Measurements from ENCODE around the genes DUS4L and DNAJB9.

DNA sequence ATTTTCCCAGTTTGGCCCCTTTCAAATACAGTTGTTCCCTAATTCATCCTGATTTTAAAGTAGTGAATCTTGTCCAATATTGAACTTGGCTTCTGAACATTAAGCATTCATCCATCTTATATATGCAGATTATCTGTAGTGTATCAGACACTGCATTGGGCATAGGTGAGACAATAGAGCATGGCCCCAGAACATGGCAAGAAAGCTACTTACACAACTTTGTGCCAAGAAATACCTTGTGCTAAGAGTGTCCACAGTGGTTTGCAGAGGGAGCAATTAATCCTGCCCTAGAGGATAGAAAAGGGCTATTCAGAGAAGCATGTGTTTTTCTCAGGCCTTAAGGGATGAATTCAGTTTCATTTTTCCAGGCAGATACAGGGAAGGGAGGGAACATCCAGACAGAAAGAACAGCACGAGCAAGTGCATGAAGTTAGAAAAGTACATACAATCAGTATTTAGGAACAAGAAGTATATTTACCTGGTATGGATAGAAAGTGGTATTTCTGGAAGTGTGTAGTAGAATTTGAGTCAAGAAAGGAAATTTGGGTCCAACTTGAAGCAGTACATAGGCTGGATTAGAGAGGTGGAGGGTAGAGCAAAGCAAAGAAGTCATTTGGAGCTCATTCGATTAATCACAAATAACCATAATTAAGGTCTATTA is 27.5 kb downstream of the PIK3CG start:
- RAMPAGE, long total RNA, result no peak
- RRBS, result no CpG with 5 or more reads among the region's 2 CpGs
PRO-cap:
- standard, result no peak
- CoPRO, capped RNA only, 2 experiments, result no peak in any of the 2 experiments
- CoPRO, capped and uncapped RNA, 2 experiments, result no peak in any of the 2 experiments
- CoPRO, uncapped RNA only, 2 experiments, result peak in 1 of 2 experiments; most common plus-strand start position 102 of the sequence (in 1); most common minus-strand start position 120 of the sequence (in 1)
CAGE:
- cytosol, long polyA plus RNA, result no peak
- long polyA plus RNA, result no peak
- nucleolus, long total RNA, result no peak
- nucleus, long polyA plus RNA, result no peak

GRCh38 chr7:107064295-107064764 is 19.8 kb downstream of the PRKAR2B start:
- RAMPAGE, long total RNA, result no peak
- RRBS, result no CpG with 5 or more reads among the region's 7 CpGs
PRO-cap:
- standard, result no peak
- CoPRO, capped RNA only, 2 experiments, result no peak in any of the 2 experiments
- CoPRO, capped and uncapped RNA, 2 experiments, result no peak in any of the 2 experiments
- CoPRO, uncapped RNA only, 2 experiments, result no peak in any of the 2 experiments
CAGE:
- cytosol, long polyA plus RNA, result no peak
- long polyA plus RNA, result no peak
- nucleolus, long total RNA, result no peak
- nucleus, long polyA plus RNA, result no peak

GRCh38 chr7:107193213-107194158 is 24.7 kb downstream of the HBP1 start:
- RAMPAGE, long total RNA, result no peak
- RRBS, result no CpG with 5 or more reads among the region's 2 CpGs
PRO-cap:
- standard, result no peak
- CoPRO, capped RNA only, 2 experiments, result no peak in any of the 2 experiments
- CoPRO, capped and uncapped RNA, 2 experiments, result no peak in any of the 2 experiments
- CoPRO, uncapped RNA only, 2 experiments, result peak in 2 of 2 experiments; most common plus-strand start chr7:107193723 (in 1); most common minus-strand start chr7:107193326 (in 1)
CAGE:
- cytosol, long polyA plus RNA, result no peak
- long polyA plus RNA, result no peak
- nucleolus, long total RNA, result no peak
- nucleus, long polyA plus RNA, result no peak

DNA sequence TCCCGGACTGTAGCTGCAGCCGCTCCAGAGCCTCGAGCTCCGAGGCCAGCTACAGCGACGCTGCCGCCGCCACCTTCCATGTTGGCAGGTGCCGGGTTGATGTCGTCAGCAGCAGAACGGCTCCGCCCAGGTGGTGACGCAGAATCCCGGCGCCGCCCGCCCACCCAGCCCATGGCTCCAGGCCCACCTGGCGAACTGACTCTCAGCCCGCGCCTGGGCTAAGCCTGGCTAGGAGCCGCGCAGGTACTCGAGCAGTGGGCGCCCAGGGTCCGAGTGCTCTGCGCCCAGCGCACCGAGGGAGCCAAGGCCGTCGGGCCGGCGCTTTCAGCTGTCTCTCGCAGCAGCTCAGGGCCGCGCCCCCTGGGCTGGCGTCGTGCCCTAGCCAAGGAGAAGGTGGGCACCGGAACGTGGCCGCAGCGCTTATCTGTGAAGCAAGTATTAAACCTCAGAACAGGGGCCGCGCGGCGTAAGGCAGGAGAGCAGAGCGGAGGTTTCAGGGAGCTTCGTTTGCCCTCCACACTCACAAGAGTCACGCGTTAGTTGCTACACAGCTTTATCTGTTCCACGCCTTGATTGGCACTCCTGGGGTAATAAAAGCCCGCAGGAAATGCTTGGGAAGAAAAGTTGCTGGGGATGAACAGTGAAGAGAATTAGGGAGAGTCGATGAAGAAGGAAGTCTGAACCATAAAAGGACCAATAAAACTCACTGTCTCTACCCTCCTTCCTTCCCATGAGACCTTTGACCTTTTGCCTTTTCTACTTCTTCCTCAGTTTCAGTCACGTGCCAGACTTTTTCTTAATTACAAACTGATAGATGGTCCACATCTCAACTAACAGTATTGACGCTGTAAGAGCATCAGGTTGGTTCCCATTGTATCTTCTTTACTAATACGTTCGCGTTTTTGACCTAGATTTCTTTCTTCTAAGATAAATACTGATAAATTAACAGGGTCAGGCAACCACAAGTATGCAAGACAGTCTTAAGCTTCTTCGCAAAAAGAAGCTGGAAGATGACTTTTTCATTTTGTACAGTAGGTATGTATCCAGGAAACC is at the start of gene DUS4L:
Gene DUS4L (plus strand): TSS at position 155 of the 1,053 bp plus-strand sequence.
- RAMPAGE, long total RNA, result start-site peak on the minus strand centred at position 94 of the sequence, 28 bp wide, 1,396 and 1,294 reads in 2 replicates; start-site peak on the plus strand centred at position 181 of the sequence, 49 bp wide, 362 and 143 reads in 2 replicates
- RRBS, result 3% methylated on average over 18 of the region's 58 CpGs
PRO-cap:
- standard, result bidirectional peak, plus-strand start at position 205 of the sequence, minus-strand start at position 80 of the sequence; unidirectional peak, plus-strand start at position 448 of the sequence; bidirectional peak, plus-strand start at position 620 of the sequence, minus-strand start at position 530 of the sequence
- CoPRO, capped RNA only, 2 experiments, result peak in 2 of 2 experiments; most common plus-strand start position 172 of the sequence (in 2); most common minus-strand start position 101 of the sequence (in 2)
- CoPRO, capped and uncapped RNA, 2 experiments, result peak in 2 of 2 experiments; most common plus-strand start position 172 of the sequence (in 2); most common minus-strand start position 73 of the sequence (in 2)
- CoPRO, uncapped RNA only, 2 experiments, result peak in 2 of 2 experiments; most common plus-strand start position 191 of the sequence (in 2); most common minus-strand start position 70 of the sequence (in 2)
CAGE:
- cytosol, long polyA plus RNA, result start-site peak on the minus strand centred at position 567 of the sequence, 91 bp wide, 11 and 6 reads in 2 replicates; start-site peak on the minus strand centred at position 704 of the sequence, 71 bp wide, 33 and 19 reads in 2 replicates
- long polyA plus RNA, result start-site peak on the minus strand centred at position 81 of the sequence, 6 bp wide, 41 and 69 reads in 2 replicates; start-site peak on the plus strand centred at position 165 of the sequence, 81 bp wide, 105 and 199 reads in 2 replicates; start-site peak on the minus strand centred at position 692 of the sequence, 100 bp wide, 24 and 21 reads in 2 replicates
- nucleolus, long total RNA, result no peak
- nucleus, long polyA plus RNA, result start-site peak on the minus strand centred at position 84 of the sequence, 13 bp wide, 116 and 60 reads in 2 replicates; start-site peak on the plus strand centred at position 171 of the sequence, 21 bp wide, 187 and 261 reads in 2 replicates; start-site peak on the minus strand centred at position 692 of the sequence, 100 bp wide, 46 and 32 reads in 2 replicates

DNA sequence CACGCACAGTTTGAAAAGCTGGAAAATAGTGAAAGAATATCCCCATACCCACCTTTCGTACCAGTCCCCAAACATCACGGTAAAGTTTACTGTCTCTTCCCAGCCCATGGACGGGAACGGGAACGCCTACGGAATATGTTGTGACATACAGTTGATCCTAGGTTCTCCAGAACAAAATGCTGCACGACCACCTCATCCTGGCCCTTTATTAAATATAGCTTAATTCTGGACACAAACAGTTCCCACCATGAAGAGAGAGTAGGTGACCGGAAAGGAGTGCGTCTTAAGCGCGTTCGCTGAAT is 462 bp upstream of the BCAP29 start:
- RAMPAGE, long total RNA, result no peak
- RRBS, result 2% methylated on average over 5 of the region's 13 CpGs
PRO-cap:
- standard, result no peak
- CoPRO, capped RNA only, 2 experiments, result no peak in any of the 2 experiments
- CoPRO, capped and uncapped RNA, 2 experiments, result no peak in any of the 2 experiments
- CoPRO, uncapped RNA only, 2 experiments, result peak in 1 of 2 experiments; most common plus-strand start position 129 of the sequence (in 1)
CAGE:
- cytosol, long polyA plus RNA, result no peak
- long polyA plus RNA, result no peak
- nucleolus, long total RNA, result no peak
- nucleus, long polyA plus RNA, result no peak

- RAMPAGE, long total RNA, result no peak
- RRBS, result no CpG with 5 or more reads among the region's 2 CpGs
PRO-cap:
- standard, result no peak
- CoPRO, capped RNA only, 2 experiments, result no peak in any of the 2 experiments
- CoPRO, capped and uncapped RNA, 2 experiments, result no peak in any of the 2 experiments
- CoPRO, uncapped RNA only, 2 experiments, result no peak in any of the 2 experiments
CAGE:
- cytosol, long polyA plus RNA, result no peak
- long polyA plus RNA, result no peak
- nucleolus, long total RNA, result no peak
- nucleus, long polyA plus RNA, result no peak
Measured at GRCh38 chr7:107685304-107685547, 24.6 kb downstream of the SLC26A4 start.

DNA sequence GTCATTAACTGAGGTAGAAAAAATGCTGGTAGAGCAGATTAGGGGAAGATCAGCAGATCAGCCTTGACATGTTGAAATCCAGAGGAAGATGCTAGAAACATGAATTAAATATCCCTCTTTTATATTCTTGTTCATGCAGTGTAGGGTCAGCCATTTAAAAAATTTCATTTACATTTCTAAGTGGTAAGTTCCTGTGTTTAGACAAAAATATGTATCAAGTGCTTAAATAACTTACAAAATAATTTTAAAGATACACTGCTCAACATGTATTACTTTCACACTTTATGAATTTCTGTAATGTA is 19.6 kb downstream of the CBLL1 start:
- RAMPAGE, long total RNA, result no peak
PRO-cap:
- standard, result unidirectional peak, plus-strand start at position 128 of the sequence
- CoPRO, capped RNA only, 2 experiments, result no peak in any of the 2 experiments
- CoPRO, capped and uncapped RNA, 2 experiments, result no peak in any of the 2 experiments
- CoPRO, uncapped RNA only, 2 experiments, result peak in 1 of 2 experiments; most common plus-strand start position 247 of the sequence (in 1)
CAGE:
- cytosol, long polyA plus RNA, result no peak
- long polyA plus RNA, result no peak
- nucleolus, long total RNA, result no peak
- nucleus, long polyA plus RNA, result no peak

- RAMPAGE, long total RNA, result no peak
- RRBS, result no CpG with 5 or more reads among the region's 19 CpGs
PRO-cap:
- standard, result no peak
- CoPRO, capped RNA only, 2 experiments, result no peak in any of the 2 experiments
- CoPRO, capped and uncapped RNA, 2 experiments, result no peak in any of the 2 experiments
- CoPRO, uncapped RNA only, 2 experiments, result no peak in any of the 2 experiments
CAGE:
- cytosol, long polyA plus RNA, result no peak
- long polyA plus RNA, result no peak
- nucleolus, long total RNA, result no peak
- nucleus, long polyA plus RNA, result no peak
Measured at GRCh38 chr7:107843121-107843602, 40.1 kb upstream of the SLC26A3 start.

GRCh38 chr7:107930977-107931575 is 40.1 kb downstream of the DLD start:
- RAMPAGE, long total RNA, result no peak
- RRBS, result no CpG with 5 or more reads among the region's 6 CpGs
PRO-cap:
- standard, result no peak
- CoPRO, capped RNA only, 2 experiments, result no peak in any of the 2 experiments
- CoPRO, capped and uncapped RNA, 2 experiments, result no peak in any of the 2 experiments
- CoPRO, uncapped RNA only, 2 experiments, result peak in 1 of 2 experiments; most common plus-strand start chr7:107931248 (in 1); most common minus-strand start chr7:107931004 (in 1)
CAGE:
- cytosol, long polyA plus RNA, result no peak
- long polyA plus RNA, result no peak
- nucleolus, long total RNA, result no peak
- nucleus, long polyA plus RNA, result no peak

DNA sequence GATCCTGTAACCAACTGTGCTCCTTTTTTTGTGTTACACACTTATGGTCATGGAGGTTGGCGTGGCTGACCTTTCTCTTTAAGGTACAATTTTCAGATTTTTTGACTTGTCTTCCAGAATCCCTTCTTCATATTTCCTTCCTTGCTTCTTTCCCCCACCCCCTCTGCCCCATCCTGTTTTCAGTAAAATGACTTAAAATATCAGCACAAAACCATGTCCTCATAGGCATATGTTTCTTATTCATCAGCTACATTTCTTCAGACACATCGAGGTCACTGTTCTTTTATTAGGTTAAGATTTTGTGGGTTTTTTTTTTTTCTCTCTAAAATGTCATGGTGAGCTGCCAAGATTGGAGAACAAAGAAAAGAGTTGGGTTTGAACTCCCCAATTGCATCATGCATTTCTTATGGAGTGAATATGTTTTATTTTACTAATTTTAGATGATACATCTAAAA is 35.9 kb downstream of the LAMB4 start:
- RAMPAGE, long total RNA, result no peak
- RRBS, result no CpG with 5 or more reads among the region's 2 CpGs
PRO-cap:
- standard, result no peak
- CoPRO, capped RNA only, 2 experiments, result no peak in any of the 2 experiments
- CoPRO, capped and uncapped RNA, 2 experiments, result no peak in any of the 2 experiments
- CoPRO, uncapped RNA only, 2 experiments, result no peak in any of the 2 experiments
CAGE:
- cytosol, long polyA plus RNA, result no peak
- long polyA plus RNA, result no peak
- nucleolus, long total RNA, result no peak
- nucleus, long polyA plus RNA, result no peak

GRCh38 chr7:108470486-108471215 is 14.4 kb upstream of the NRCAM start:
- RAMPAGE, long total RNA, result no peak
- RRBS, result no CpG with 5 or more reads among the region's 4 CpGs
PRO-cap:
- standard, result no peak
- CoPRO, capped RNA only, 2 experiments, result no peak in any of the 2 experiments
- CoPRO, capped and uncapped RNA, 2 experiments, result no peak in any of the 2 experiments
- CoPRO, uncapped RNA only, 2 experiments, result peak in 1 of 2 experiments; most common minus-strand start chr7:108470783 (in 1)
CAGE:
- cytosol, long polyA plus RNA, result no peak
- long polyA plus RNA, result no peak
- nucleolus, long total RNA, result no peak
- nucleus, long polyA plus RNA, result no peak

GRCh38 chr7:108514067-108515199 is 11.5 kb downstream of the PNPLA8 start:
- RAMPAGE, long total RNA, result no peak
- RRBS, result no CpG with 5 or more reads among the region's 15 CpGs
PRO-cap:
- standard, result no peak
- CoPRO, capped RNA only, 2 experiments, result no peak in any of the 2 experiments
- CoPRO, capped and uncapped RNA, 2 experiments, result no peak in any of the 2 experiments
- CoPRO, uncapped RNA only, 2 experiments, result peak in 2 of 2 experiments; most common minus-strand start chr7:108514553 (in 2)
CAGE:
- cytosol, long polyA plus RNA, result no peak
- long polyA plus RNA, result no peak
- nucleolus, long total RNA, result no peak
- nucleus, long polyA plus RNA, result no peak

DNA sequence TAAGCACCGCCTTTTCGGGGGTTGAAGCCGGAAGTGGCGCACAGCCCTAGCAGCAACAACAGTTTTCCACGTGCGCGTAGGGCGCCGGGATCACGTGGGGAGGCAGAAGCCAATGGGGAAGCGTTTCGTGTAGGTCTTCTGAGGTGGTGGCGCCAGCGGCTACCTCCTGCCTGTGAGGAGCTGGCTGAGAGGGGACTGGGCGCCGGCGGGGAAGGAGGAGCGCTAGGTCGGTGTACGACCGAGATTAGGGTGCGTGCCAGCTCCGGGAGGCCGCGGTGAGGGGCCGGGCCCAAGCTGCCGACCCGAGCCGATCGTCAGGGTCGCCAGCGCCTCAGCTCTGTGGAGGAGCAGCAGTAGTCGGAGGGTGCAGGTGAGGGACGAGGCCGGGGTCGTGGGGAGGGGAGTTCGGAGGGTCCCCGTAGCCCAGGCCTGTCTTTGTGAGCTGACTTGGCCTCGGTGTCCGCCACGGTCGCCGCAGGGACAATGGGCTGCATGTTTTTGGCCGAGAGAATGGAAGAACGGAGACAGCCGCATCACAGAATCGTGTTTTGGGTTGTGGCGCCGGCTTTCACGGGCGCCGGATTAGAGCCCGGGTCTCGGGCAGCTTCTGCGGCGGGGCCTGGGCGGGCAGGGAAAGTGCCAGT is at the start of gene DNAJB9:
Gene DNAJB9 (plus strand): TSS at position 141 of the 644 bp plus-strand sequence.
- RAMPAGE, long total RNA, result start-site peak on the plus strand centred at position 185 of the sequence, 128 bp wide, 683 and 432 reads in 2 replicates
- RRBS, result 1% methylated on average over 20 of the region's 57 CpGs
PRO-cap:
- standard, result bidirectional peak, plus-strand start at position 187 of the sequence, minus-strand start outside the sequence
- CoPRO, capped RNA only, 2 experiments, result peak in 2 of 2 experiments; most common plus-strand start position 187 of the sequence (in 2)
- CoPRO, capped and uncapped RNA, 2 experiments, result peak in 2 of 2 experiments; most common plus-strand start position 187 of the sequence (in 2)
- CoPRO, uncapped RNA only, 2 experiments, result peak in 2 of 2 experiments; most common plus-strand start position 141 of the sequence (in 1)
CAGE:
- cytosol, long polyA plus RNA, result start-site peak on the plus strand centred at position 167 of the sequence, 105 bp wide, 370 and 211 reads in 2 replicates
- long polyA plus RNA, result start-site peak on the plus strand centred at position 219 of the sequence, 72 bp wide, 150 and 141 reads in 2 replicates
- nucleolus, long total RNA, result no peak
- nucleus, long polyA plus RNA, result start-site peak on the plus strand centred at position 179 of the sequence, 104 bp wide, 147 and 254 reads in 2 replicates

DNA sequence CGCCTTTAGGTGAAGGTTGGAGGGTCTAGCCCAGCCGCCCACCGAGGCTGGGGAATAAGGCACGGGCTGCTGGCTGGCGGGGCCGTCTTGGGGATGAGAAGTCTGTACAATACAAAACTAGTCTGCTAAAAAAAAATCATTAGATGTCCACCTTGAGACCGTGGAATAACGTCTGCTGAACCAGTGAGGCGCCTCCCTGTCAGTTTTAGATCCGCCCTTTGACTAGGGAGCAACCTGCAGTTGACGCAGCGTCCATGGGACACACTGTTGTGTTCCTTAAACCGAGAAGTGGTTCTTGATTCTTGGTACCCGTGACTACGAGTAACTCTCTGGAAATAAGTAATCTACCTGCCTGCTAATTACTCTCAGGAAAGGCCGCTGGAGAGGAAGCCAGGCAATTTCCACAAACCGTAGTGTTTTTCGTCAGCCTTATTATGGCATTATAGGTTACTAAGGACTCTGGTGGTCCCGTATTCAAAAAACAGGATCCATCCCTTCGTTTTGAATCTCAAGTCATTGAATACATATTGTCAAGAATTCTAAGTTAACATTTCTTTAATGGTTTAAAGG is 789 bp downstream of the DNAJB9 start:
- RAMPAGE, long total RNA, result no peak
- RRBS, result no CpG with 5 or more reads among the region's 20 CpGs
PRO-cap:
- standard, result bidirectional peak, plus-strand start at position 237 of the sequence, minus-strand start at position 177 of the sequence; unidirectional peak, minus-strand start at position 290 of the sequence
- CoPRO, capped RNA only, 2 experiments, result no peak in any of the 2 experiments
- CoPRO, capped and uncapped RNA, 2 experiments, result peak in 1 of 2 experiments; most common plus-strand start position 202 of the sequence (in 1); most common minus-strand start position 174 of the sequence (in 1)
- CoPRO, uncapped RNA only, 2 experiments, result no peak in any of the 2 experiments
CAGE:
- cytosol, long polyA plus RNA, result no peak
- long polyA plus RNA, result no peak
- nucleolus, long total RNA, result no peak
- nucleus, long polyA plus RNA, result no peak

- RAMPAGE, long total RNA, result no peak
- RRBS, result no CpG with 5 or more reads among the region's 4 CpGs
PRO-cap:
- standard, result no peak
- CoPRO, capped RNA only, 2 experiments, result no peak in any of the 2 experiments
- CoPRO, capped and uncapped RNA, 2 experiments, result no peak in any of the 2 experiments
- CoPRO, uncapped RNA only, 2 experiments, result no peak in any of the 2 experiments
CAGE:
- cytosol, long polyA plus RNA, result no peak
- long polyA plus RNA, result no peak
- nucleolus, long total RNA, result no peak
- nucleus, long polyA plus RNA, result no peak
Measured at GRCh38 chr7:110642791-110643153, 448.2 kb upstream of the LRRN3 start.

DNA sequence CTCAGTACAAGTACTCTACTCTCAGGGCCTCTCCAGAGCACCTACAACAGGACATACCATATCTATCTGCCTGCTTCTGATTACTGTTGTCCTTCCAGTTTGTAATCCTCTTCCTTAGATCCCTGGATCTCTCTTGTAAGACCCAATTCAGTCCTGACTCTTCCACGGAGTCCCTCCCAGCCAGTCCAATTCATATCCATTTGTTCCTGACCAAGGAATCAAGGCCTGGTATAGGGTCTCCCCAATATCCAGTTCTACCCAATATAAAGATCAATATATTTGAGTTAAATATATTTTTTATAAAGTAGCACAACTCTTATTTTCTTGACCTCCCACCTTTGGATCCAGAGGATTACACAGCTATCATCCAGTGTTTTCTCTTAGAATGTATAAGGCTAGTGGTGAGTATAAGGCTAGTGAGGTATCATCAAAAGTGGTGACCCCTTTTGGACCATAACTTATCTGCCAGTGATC is 416.1 kb upstream of the LRRN3 start:
- RAMPAGE, long total RNA, result no peak
- RRBS, result no CpG with 5 or more reads among the region's 1 CpG
PRO-cap:
- standard, result no peak
- CoPRO, capped RNA only, 2 experiments, result no peak in any of the 2 experiments
- CoPRO, capped and uncapped RNA, 2 experiments, result no peak in any of the 2 experiments
- CoPRO, uncapped RNA only, 2 experiments, result no peak in any of the 2 experiments
CAGE:
- cytosol, long polyA plus RNA, result no peak
- long polyA plus RNA, result no peak
- nucleolus, long total RNA, result no peak
- nucleus, long polyA plus RNA, result no peak

GRCh38 chr7:110822000-110823086 is 268.6 kb upstream of the LRRN3 start:
- RAMPAGE, long total RNA, result no peak
- RRBS, result no CpG with 5 or more reads among the region's 2 CpGs
PRO-cap:
- standard, result no peak
- CoPRO, capped RNA only, 2 experiments, result no peak in any of the 2 experiments
- CoPRO, capped and uncapped RNA, 2 experiments, result no peak in any of the 2 experiments
- CoPRO, uncapped RNA only, 2 experiments, result no peak in any of the 2 experiments
CAGE:
- cytosol, long polyA plus RNA, result no peak
- long polyA plus RNA, result no peak
- nucleolus, long total RNA, result no peak
- nucleus, long polyA plus RNA, result no peak

DNA sequence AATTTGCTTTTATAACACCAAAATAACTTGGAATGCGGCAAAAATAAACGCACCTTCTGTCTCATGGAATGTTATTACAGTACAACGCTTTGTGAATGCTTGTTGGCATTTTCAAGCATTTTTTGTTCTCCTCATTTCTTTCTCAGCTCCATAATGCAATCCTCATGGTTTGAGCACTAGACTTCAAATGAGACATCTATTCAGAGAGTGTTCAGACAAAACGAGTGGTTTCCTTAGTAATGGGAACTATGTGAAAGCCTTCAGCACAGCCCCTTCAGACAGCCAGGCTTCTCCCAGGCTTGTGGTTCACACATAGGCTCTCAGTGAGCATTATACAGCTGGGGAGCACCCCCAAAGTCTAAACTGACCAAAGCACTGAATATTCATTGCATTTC is 8.6 kb upstream of the LRRN3 start:
- RAMPAGE, long total RNA, result no peak
- RRBS, result no CpG with 5 or more reads among the region's 4 CpGs
PRO-cap:
- standard, result no peak
- CoPRO, capped RNA only, 2 experiments, result no peak in any of the 2 experiments
- CoPRO, capped and uncapped RNA, 2 experiments, result no peak in any of the 2 experiments
- CoPRO, uncapped RNA only, 2 experiments, result no peak in any of the 2 experiments
CAGE:
- cytosol, long polyA plus RNA, result no peak
- long polyA plus RNA, result no peak
- nucleolus, long total RNA, result no peak
- nucleus, long polyA plus RNA, result no peak